ENCODE results near the genes TMEM123 and MMP12.

GRCh38 chr11:96167159-96168300, 175.5 kb downstream of the MAML2 start:
- PRO-cap: no peak

- PRO-cap: no peak
Observed at GRCh38 chr11:96199412-96199877, 143.6 kb downstream of the MAML2 start.

GRCh38 chr11:96229591-96230022, 113.4 kb downstream of the MAML2 start:
- PRO-cap: no peak

GRCh38 chr11:96249209-96250399, 93.4 kb downstream of the MAML2 start:
- PRO-cap: no peak

DNA sequence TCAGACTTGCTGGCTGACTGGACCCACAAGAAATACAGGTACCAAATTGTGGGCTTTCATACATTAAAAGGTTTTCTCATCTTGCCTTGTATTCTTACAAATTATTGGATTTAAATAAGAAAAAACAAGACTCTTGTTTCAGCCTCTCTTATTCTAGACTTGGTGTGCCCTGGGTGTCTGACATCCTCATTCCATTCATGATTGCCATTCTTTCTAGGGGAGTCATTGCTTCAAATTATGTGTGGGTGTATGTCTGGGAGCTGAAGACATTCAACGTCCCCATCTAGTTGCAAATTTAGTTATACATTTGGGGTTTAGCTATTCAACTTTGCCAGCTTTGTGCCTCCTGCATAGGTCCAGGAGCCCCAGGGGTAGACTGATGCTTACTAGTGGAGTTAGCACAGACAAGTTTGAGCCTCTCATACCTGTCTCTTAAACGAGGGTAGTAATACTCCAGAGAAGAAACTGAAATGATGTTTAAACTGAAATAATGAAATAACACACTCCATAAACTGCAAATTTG, 18.0 kb downstream of the MAML2 start:
- PRO-cap: no peak

- PRO-cap: no peak
Observed at GRCh38 chr11:100719259-100719713, 32.2 kb downstream of the ARHGAP42 start.

- PRO-cap: bidirectional peak, plus-strand start at chr11:101915932, minus-strand start at chr11:101915917
Observed at GRCh38 chr11:101915790-101916109, 572 bp downstream of the ANGPTL5 start.

DNA sequence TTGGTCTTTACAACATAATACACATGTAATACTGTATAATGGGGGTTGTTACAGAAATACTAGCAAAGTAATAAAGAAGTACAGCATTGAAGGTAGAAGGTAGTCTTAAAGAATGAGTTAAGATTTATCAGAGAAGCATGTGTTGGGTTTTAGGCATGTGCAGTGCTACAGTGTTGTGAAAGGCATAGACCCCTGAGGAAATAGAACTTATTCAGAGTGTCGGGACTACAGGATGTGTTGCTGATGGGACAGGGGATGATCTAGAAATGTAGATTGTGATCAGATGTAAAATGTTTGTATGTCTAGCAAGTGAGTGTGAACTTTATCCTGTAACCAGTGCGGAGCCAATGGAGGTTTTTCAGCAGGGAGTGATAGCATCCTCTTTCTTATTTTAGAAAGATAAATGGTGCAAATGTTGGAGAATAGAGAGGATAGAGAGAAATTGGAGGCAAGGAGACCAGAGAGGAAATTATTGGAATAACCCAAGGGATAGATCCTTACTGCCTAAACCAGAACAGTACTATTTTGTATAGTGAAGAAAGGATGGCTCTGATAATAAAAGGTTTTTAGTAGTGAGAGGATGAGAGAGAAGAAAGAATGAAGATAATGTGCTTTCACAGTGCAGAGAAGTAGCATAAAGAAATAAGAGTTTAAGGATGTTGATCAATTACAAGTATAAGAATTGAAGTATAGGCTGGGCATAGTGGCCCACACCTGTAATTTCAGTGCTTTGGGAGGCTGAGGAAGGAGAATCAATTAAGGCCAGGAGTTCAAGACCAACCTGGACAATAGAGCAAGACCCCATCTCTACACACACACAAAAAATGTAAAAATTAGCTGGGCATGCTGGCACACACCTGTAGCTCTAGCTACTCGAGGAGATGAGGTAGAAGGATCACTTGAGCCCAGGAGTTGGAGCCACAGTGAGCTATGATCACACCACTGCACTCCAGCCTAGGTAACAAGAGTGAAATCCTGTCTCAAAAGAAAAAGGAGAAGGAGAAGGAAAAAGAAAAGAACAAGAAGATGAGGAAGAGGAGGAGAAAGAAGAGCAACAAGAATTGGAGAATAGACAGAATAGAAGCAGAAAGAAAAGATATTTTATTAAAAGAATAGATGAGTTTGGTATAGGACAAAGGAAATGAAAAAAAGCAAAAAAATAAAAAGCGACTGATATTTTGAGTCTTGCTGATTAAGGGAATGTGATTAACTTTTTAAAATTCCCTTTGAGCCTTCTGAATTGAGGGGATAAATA, 34.6 kb upstream of the ANGPTL5 start:
- PRO-cap: no peak

DNA sequence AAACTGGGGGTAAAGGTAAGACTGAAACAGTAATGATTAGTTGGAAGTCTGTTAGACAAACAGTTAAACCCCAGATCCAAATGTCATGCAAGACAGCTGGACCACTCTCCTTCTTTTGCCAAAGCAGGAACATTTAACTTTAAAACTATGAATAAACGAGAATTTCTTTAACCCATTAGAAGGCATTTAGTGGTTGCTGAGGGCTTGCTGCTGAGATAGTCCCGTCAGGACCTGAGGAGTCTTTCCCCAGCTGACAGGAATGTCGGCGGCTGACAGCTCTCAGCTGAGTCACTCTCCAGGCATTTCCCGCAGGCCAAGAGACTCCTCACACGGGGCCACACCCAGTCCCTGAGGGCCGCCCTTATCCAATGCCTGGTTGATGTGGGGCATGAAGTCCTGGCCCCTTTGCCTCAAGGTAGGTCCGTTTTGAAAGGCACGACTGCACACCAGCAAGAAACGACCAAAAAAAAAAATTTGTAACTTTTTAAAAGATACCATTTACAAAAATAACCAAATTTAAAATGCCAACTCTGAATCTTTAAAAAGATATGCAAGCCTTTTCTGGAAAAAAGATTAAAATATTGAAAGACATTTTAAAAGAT, 36.2 kb upstream of the CFAP300 start:
- PRO-cap: no peak

DNA sequence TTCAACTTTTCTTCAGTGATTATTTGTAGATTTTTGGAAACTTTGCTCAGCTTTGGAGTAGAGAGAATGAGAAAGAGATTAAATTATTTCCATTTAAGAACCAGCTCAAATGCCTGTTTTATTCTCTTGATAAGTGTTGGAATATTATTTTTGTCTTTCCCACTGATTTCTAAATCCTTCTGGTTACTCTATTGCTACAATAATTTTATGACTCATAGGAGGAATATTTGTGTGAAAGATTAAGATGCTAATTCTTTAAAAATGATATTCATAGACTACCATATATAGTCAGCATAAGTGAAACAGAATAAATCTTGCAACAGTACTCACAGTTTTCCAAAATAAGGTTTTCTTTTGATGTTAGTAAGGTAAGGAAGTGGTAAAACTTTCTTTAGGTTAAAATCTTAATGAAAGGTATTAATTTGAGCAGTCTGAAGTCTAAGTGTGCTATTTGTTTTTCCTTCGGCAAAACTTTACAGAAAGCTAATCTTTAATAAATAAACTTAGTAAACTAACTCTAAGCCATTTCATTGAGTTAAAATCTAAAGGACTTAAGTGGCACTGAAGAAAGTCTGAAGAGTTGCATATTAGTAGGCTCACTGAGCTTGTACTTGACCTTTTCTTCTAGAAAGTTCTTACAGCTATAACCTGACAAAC, 61.0 kb downstream of the YAP1 start:
- PRO-cap: no peak

DNA sequence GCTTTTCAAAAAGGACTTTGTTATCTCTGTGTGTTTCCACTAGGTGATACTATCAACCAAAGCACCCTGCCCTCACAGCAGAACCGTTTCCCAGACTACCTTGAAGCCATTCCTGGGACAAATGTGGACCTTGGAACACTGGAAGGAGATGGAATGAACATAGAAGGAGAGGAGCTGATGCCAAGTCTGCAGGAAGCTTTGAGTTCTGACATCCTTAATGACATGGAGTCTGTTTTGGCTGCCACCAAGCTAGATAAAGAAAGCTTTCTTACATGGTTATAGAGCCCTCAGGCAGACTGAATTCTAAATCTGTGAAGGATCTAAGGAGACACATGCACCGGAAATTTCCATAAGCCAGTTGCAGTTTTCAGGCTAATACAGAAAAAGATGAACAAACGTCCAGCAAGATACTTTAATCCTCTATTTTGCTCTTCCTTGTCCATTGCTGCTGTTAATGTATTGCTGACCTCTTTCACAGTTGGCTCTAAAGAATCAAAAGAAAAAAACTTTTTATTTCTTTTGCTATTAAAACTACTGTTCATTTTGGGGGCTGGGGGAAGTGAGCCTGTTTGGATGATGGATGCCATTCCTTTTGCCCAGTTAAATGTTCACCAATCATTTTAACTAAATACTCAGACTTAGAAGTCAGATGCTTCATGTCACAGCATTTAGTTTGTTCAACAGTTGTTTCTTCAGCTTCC, 87.5 kb upstream of the BIRC3 start:
- PRO-cap: no peak

GRCh38 chr11:102269694-102270650, 47.3 kb upstream of the BIRC3 start:
- PRO-cap: no peak

DNA sequence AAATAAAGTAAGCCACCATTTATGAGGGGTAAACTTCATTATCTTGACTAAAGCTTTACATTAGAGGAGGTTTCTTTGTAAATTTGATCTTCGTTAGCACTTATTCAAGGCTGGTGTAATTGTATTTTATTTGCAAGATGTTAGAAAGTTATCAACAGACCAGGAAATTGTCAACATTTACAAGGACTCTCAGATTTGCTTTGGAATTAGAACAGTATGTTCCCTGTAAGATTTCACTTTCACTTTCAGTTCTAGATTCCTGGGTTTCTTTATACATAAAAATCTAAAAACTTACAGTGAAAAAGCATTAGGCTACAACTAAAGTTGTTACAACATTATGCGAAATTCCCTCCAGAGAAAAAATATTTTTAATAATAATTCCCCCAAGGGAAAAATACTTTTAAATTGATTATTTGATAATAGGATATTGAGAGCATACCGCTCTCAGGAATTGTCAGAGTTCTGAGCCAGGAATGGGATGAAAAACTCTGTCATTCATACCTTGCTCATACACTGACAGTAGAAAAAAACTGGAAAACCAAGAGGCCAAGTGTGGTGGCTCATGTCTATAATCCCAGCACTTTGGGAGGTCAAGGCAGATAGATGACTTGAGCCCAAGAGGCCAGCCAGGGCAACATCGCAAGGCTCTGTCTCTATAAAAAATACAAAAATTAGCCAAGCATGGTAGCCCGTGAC, 4.5 kb upstream of the BIRC3 start:
- PRO-cap: no peak

- PRO-cap: bidirectional peak, plus-strand start at chr11:102452899, minus-strand start at chr11:102452725
Observed at GRCh38 chr11:102452469-102453249, at the start of gene TMEM123. Gene TMEM123, minus strand, starts transcription at chr11:102452765.

DNA sequence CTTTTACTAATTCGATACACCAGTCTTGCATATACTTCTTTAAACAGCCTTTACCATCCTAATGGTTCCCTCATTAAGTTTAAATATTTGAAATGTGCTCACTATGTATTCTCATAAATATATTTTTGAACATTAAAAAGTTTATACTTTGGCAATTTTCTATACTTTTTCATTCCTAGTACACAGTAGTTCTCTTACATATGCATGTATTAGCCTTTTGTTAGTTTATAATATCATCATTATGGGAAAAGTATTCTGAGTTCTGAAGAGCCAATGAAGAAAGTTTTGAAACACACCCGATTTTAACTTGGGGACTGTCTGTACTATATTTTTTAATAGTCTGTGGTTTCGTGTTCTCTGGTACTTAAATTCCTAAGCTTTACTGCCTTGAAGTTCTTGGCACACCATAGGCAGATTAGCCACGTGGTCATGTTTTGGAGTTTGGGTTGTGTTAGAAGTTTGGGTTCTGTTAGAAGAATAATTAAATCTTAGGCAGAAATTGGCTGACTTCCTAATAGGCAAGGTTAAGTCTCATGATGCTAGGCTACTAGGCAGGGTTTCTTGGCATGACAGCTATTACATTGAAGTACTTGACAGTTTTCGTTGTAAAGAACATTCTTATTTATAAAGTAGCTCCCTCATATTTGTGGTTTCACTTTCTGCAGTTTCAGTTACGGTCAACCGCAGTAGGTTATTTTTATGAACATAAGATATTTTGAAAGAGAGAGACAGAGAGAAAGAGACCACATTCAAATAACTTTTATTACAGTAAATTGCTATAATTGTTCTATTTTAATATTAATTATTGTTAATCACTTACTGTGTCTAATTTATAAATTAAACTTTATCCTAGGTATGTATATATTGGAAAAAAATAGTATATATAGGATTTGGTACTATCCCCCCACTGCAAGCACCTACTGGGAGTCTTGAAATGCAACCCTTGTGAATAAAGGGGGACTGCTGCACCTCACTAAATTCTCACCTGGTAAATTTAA, 30.0 kb upstream of the MMP7 start:
- PRO-cap: no peak

- PRO-cap: no peak
Observed at GRCh38 chr11:102615661-102616180, 9.4 kb downstream of the MMP20 start.

- PRO-cap: no peak
Observed at GRCh38 chr11:102792583-102792860, 5.4 kb downstream of the MMP1 start.

DNA sequence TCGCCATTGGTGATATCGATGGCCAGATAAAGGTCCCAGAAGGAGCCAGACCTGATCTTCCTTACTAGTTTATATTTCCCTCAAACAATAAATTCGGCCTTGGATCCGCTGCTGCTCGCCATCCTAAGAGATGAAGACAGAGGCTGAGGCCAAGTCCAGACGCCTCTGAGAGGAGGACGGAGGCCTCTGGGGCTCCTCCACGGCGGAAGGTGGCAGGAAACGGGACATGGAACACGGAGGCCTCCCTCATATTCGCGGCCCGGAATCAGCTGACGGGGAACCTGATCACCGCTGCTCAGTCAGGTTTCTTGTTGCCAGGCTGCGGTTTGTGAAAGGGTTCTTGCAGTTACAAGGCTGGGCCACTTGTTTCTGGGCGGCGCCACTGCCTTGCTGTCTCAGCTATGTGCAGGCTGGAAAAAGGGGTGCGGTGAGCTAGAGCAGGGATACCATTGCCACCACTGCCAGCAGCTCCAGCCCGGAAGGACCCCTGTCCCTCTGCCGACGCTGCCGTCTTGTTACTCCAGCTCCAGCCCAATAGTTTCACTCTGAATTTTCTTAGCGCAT, 9.9 kb upstream of the MMP1 start:
- PRO-cap: no peak

- PRO-cap: no peak
Observed at GRCh38 chr11:102874882-102875190, at the start of gene MMP12. Gene MMP12, minus strand, starts transcription at chr11:102874982.

DNA sequence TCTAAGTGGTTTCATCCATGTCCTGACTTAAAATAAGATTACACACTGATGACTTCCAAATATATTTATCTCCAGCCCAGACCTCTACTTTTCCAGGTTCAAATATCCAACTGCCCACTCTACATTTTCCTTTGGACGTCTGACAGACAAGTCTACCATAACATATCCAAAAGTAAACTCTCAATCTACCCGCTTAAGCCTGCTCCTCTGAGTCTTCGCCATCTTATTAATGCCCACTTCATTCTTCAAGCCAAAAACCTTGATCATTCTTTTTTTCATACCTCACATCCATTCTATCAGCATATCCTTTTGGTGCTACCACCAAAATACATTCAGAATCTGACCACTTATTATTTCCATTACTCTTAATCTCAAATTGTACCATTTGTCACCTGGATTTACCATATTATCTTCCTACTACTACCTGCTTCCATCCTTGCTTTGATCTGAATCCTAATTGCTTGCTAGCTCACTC, 36.2 kb downstream of the DCUN1D5 start:
- PRO-cap: no peak

Data from rectum (tissue), 1 donor.